ENCODE measurements around the gene PDIA5.

- RRBS, 2 experiments: no CpG with 5 or more reads among the region's 24 CpGs
CAGE:
- cytosol, long polyA minus RNA: no peak
- cytosol, long polyA plus RNA: no peak
- long polyA plus RNA: no peak
- nucleus, long polyA minus RNA: no peak
- nucleus, long polyA plus RNA: no peak
Observed at GRCh38 chr3:122660604-122661288, 19.9 kb upstream of the PARP14 start.

DNA sequence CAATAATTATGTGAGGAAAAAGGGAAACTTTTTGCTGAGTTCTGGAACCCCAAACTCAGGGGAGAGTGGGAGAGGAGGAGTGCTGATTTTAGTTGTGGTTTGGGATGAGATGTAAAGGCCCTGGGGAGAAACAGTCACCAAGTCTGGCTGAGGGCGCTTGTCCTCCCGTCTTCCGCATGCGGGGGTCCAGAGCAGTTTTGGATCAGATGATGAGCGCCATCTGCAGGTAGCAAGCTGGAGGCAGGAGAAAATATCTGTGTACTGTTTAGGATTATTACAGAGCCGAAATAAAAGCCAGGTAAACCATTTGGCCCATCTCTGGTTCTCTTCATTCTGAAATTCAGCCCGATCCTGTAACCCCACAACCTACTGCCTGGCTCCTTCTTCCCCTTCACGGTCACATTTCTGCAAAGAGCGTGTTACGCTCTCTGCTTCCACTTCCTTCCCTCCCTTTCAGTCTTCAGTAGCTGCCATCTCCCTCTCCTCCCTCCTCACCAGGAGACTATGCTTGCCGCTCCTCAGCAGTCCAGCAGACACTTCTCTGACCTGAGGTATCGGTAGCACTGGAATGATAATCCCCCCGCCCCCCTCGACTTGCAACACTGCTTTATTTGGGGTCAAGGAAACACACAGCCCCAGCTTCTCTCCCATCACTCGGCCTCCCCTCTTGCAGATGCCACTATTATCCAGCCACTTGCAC is 1.4 kb upstream of the PARP14 start:
- RRBS, 2 experiments: no CpG with 5 or more reads among the region's 15 CpGs
CAGE:
- cytosol, long polyA minus RNA: no peak
- cytosol, long polyA plus RNA: no peak
- long polyA plus RNA: no peak
- nucleus, long polyA minus RNA: no peak
- nucleus, long polyA plus RNA: no peak

- RRBS, 2 experiments: 79 to 93% methylated on average over 2 to 6 of the region's 9 CpGs
CAGE:
- cytosol, long polyA minus RNA: no peak
- cytosol, long polyA plus RNA: no peak
- long polyA plus RNA: no peak
- nucleus, long polyA minus RNA: no peak
- nucleus, long polyA plus RNA: no peak
Observed at GRCh38 chr3:122727852-122728119, 47.1 kb downstream of the PARP14 start.

GRCh38 chr3:122889815-122890594 is 95.1 kb downstream of the SLC49A4 start:
- RRBS, 2 experiments: no CpG with 5 or more reads among the region's 6 CpGs
CAGE:
- cytosol, long polyA minus RNA: no peak
- cytosol, long polyA plus RNA: no peak
- long polyA plus RNA: no peak
- nucleus, long polyA minus RNA: no peak
- nucleus, long polyA plus RNA: no peak

- RRBS, 2 experiments: no CpG with 5 or more reads among the region's 6 CpGs
CAGE:
- cytosol, long polyA minus RNA: no peak
- cytosol, long polyA plus RNA: no peak
- long polyA plus RNA: no peak
- nucleus, long polyA minus RNA: no peak
- nucleus, long polyA plus RNA: no peak
Observed at GRCh38 chr3:122969468-122969983, 58.0 kb downstream of the SEMA5B start.

DNA sequence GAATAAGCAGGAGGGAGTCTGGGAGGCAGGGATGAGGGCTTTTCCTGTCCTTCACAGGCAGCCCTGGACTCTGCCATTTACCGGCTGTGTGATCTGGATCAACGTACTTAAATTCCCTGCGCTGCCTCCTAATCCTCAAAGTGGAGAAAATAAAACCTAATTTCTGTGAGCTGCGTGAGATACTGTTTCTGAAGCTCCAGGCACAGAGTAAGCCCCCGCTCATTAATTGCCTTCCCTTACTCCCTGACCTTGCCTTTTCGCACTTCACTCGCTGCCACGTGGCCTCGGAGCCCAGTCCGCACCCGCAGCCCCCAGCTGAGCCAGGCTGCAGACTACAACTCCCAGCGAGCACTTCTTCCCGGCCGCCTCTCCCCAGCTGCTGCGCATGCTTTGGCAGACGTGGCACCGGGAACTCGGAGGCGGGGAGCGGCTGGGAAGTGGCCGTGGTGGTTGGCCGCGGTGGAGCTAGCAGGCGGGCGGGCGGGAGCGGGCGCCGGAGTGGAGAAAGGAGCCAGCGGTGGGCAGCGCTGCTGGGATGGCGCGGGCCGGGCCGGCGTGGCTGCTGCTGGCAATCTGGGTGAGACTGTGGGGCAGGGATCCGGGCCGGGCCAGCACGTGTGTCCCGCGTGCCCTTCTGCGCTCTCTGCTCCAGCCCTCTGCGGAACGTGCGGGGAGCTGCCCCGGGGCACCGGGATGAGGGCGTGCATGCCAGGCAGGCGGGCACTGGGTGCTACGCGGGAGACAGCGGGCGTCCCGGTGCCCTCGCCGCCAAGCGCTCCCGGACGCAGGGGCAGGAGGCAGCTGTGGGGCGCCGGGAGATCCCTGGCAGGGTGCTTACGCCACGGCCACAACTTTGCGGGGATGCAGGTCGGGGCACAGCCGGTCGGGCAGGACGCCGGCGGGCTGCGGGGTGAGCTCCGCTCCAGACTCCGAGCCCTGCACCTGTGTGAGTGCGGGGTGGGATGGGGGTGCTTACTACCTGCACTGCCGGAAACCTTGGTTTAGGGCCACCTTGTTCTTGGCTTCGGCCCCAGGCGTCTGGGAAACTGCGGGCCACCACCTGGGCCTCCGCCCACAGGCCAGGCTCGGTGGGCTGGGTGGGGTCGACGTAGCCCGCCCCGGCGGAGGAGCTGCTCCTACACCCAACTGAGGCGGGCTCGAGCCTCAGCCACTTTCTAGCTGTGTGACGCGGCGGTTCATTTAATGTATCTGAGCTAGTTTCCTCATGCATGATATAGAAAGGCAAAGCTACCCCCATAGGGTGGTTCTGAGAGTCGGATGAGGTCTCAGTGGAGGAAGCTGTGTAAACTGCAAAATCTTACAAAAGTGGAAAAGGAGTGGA is at the start of gene PDIA5:
TSS of gene PDIA5 (plus strand) at position 396 of the 1,342 bp plus-strand sequence.
- RRBS, 2 experiments: under 1 to 1% methylated on average over 51 of the region's 91 CpGs
CAGE:
- cytosol, long polyA minus RNA: start-site peak on the plus strand centred at position 501 of the sequence, 13 bp wide, 47 reads
- cytosol, long polyA plus RNA: start-site peak on the plus strand centred at position 452 of the sequence, 114 bp wide, 499 and 1,427 reads in 2 replicates
- long polyA plus RNA: start-site peak on the plus strand centred at position 463 of the sequence, 89 bp wide, 626 and 656 reads in 2 replicates
- nucleus, long polyA minus RNA: start-site peak on the plus strand centred at position 492 of the sequence, 26 bp wide, 21 reads
- nucleus, long polyA plus RNA: start-site peak on the plus strand centred at position 463 of the sequence, 91 bp wide, 402 and 918 reads in 2 replicates

- RRBS, 2 experiments: no CpG with 5 or more reads among the region's 15 CpGs
CAGE:
- cytosol, long polyA minus RNA: no peak
- cytosol, long polyA plus RNA: no peak
- long polyA plus RNA: no peak
- nucleus, long polyA minus RNA: no peak
- nucleus, long polyA plus RNA: no peak
Observed at GRCh38 chr3:123116077-123116817, 49.4 kb downstream of the PDIA5 start.

GRCh38 chr3:123346610-123347281 is 102.1 kb downstream of the ADCY5 start:
- RRBS, 2 experiments: no CpG with 5 or more reads among the region's 13 CpGs
CAGE:
- cytosol, long polyA minus RNA: no peak
- cytosol, long polyA plus RNA: no peak
- long polyA plus RNA: no peak
- nucleus, long polyA minus RNA: no peak
- nucleus, long polyA plus RNA: no peak

- RRBS, 2 experiments: no CpG with 5 or more reads among the region's 12 CpGs
CAGE:
- cytosol, long polyA minus RNA: no peak
- cytosol, long polyA plus RNA: no peak
- long polyA plus RNA: no peak
- nucleus, long polyA minus RNA: no peak
- nucleus, long polyA plus RNA: no peak
Observed at GRCh38 chr3:123385814-123386492, 62.9 kb downstream of the ADCY5 start.

DNA sequence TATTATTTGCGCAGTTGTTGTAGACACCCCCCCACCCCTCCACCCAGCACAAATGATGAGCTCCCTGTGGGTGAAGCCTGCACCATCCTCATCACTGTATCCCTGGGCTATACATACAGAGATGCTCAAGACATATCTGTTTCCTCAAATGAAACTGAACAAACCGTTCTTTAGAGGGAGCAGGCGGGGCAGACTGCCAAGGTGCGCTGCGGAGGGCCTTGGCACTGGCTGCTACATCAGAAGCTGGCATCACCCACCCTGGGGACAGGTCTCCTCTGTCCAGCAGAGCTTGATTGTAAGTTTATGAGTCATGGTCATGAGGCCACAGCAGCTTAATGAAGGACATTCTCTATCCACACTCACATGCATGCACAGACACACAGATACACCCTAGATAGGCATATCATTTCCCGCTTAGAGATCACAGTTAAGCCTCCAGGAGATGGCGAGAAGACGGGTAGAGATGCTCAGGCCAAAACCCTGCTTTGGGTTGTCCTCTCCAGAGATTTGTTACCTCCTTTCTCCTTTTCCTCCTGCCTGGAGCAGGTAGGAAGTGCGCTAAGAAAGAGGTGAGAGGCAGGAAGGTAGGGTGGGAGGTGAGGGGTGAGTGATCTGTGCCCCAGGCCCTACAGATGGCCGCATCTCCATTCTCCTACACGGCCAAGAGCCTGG is 28.9 kb downstream of the ADCY5 start:
- RRBS, 2 experiments: no CpG with 5 or more reads among the region's 11 CpGs
CAGE:
- cytosol, long polyA minus RNA: no peak
- cytosol, long polyA plus RNA: no peak
- long polyA plus RNA: no peak
- nucleus, long polyA minus RNA: no peak
- nucleus, long polyA plus RNA: no peak

- RRBS, 2 experiments: 1 to 3% methylated on average over 8 to 11 of the region's 39 CpGs
CAGE:
- cytosol, long polyA minus RNA: start-site peak on the plus strand at chr3:123585556-123585569, 14 reads
- cytosol, long polyA plus RNA: no peak
- long polyA plus RNA: no peak
- nucleus, long polyA minus RNA: no peak
- nucleus, long polyA plus RNA: no peak
Observed at GRCh38 chr3:123585114-123585887, 448 bp upstream of the HACD2 start.

DNA sequence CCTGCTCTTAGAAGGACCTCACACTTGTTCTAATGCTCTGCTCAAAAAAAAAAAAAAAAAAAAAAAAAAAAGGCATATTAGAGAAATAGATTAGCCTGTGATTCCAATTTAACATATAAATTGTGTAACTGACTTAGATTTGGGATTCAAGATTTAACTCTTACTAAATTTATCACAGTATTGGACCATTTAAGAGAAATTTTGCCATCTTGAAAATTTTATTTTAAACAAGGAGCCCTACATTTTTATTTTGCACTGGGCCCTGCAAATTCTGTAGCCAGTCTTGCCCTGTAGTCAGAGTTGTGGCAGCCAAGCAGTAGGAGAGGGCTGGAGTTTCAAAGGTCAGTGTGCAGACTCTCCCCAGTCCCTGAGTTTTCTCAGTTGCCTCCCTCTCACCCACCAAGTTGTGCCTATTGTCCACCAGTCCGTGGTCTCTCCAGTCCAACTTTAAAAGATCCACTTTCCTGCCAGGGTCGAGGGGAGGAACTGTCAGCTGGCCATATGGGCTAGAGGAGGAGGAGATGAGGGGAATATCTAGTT is 19.1 kb upstream of the HACD2 start:
- RRBS, 2 experiments: no CpG with 5 or more reads among the region's 2 CpGs
CAGE:
- cytosol, long polyA minus RNA: no peak
- cytosol, long polyA plus RNA: no peak
- long polyA plus RNA: no peak
- nucleus, long polyA minus RNA: no peak
- nucleus, long polyA plus RNA: no peak

DNA sequence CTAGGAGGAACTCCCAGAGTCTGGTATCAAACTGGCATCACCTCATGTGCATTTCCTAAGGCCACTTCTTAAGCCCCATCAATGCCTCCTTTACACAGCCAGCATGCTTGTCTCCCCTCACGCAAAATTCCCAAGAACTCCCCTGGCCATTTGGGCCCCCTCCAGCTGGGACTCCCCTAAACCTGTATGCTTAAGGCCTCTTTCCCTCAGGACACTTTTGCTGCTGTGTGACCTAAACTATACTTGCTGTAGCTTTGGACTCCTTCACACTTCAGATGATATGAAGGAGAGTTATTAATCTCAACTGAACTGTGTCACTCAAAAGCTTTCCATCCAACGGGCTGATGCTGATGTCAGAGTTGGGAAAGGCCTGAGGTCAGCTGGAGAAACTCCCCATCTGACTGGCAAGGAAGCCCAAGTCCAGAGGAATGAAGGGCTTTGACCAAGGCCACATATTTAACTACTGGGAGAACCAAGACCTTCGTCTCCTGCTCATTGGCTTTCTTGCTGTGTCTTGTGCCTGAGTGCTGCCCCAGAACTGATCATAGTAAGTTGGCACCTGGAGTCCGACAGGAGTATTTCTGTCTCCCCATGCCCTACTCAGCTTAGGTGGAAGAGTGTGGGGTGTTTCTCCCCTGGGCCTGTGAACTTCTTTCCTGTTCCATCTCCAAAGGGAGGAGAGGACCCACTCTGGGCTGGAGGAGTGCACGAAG is 92.2 kb upstream of the HACD2 start:
- RRBS, 2 experiments: no CpG with 5 or more reads among the region's 5 CpGs
CAGE:
- cytosol, long polyA minus RNA: no peak
- cytosol, long polyA plus RNA: no peak
- long polyA plus RNA: no peak
- nucleus, long polyA minus RNA: no peak
- nucleus, long polyA plus RNA: no peak

DNA sequence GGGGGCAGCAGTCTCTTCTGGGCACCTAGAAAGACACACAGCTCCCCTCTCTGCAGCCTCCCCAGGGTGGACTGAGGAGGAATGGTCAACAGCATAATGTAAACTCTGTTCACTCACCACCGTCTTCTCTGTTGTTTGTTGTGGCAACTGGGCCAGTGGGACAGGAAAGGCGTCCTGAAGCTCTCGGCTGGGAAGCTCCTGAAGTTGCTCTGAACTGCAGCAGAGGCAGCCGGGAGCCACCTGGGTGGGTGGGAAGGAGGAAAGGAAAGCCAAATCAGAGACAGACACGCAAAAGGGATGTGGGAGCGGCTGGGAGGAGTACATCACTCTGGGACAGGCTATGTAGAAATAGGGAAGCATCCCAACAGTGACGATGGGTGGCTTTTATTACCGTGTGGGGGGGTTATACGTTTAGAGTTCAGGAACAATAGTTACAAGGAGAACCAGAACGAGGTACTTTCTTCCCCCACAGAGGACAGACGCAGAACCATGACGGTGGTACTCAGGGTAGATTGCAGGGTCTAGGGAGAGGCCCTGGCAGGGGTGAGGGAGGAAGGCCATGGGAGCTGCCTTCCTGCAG is 52.6 kb downstream of the MYLK start:
- RRBS, 2 experiments: no CpG with 5 or more reads among the region's 12 CpGs
CAGE:
- cytosol, long polyA minus RNA: no peak
- cytosol, long polyA plus RNA: no peak
- long polyA plus RNA: no peak
- nucleus, long polyA minus RNA: no peak
- nucleus, long polyA plus RNA: no peak

GRCh38 chr3:123946693-123947456 is 14.2 kb downstream of the CCDC14 start:
- RRBS, 2 experiments: no CpG with 5 or more reads among the region's 5 CpGs
CAGE:
- cytosol, long polyA minus RNA: start-site peak on the minus strand at chr3:123947093-123947124, 9 reads
- cytosol, long polyA plus RNA: no peak
- long polyA plus RNA: no peak
- nucleus, long polyA minus RNA: no peak
- nucleus, long polyA plus RNA: no peak

DNA sequence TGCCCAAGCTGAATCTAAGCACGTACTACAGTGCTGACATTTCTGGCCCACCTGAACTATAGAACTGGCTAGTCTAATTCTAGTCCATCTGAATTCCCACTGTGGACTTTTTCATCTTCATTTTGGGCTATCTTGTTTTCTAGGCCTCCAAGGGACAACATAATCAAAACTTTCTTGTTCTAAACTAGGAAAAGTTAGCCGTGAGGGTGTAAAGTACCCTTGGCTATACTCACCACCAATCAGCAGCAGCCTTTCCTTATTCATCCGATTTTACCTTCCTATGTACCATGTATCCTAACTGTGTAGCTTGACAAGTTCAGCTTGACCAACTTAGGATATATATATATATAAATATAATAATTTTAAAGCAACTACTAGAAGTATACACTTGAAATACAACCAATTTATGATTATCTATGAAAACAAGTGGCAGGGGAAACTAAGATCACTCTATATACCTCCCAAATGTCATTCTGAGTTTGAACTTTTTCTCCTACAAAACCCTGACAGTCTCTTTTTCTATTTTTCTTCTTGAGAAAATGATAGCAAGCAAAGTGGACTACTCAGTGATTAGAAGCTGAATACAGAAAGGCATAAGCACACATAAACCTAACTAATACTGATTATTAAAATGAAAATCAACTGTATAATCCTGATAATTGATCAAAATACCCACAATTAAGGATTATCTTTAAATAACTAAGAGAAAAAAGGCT is 5.7 kb downstream of the CCDC14 start:
- RRBS, 2 experiments: no CpG with 5 or more reads among the region's 3 CpGs
CAGE:
- cytosol, long polyA minus RNA: no peak
- cytosol, long polyA plus RNA: no peak
- long polyA plus RNA: no peak
- nucleus, long polyA minus RNA: no peak
- nucleus, long polyA plus RNA: no peak

GRCh38 chr3:124585699-124586651 is 144.3 kb upstream of the UMPS start:
- RRBS, 2 experiments: no CpG with 5 or more reads among the region's 19 CpGs
CAGE:
- cytosol, long polyA minus RNA: no peak
- cytosol, long polyA plus RNA: no peak
- long polyA plus RNA: no peak
- nucleus, long polyA minus RNA: no peak
- nucleus, long polyA plus RNA: no peak

- RRBS, 2 experiments: no CpG with 5 or more reads among the region's 6 CpGs
CAGE:
- cytosol, long polyA minus RNA: no peak
- cytosol, long polyA plus RNA: no peak
- long polyA plus RNA: no peak
- nucleus, long polyA minus RNA: no peak
- nucleus, long polyA plus RNA: no peak
Observed at GRCh38 chr3:124664577-124665276, 65.5 kb upstream of the UMPS start.

- RRBS, 2 experiments: no CpG with 5 or more reads among the region's 16 CpGs
CAGE:
- cytosol, long polyA minus RNA: start-site peak on the minus strand at chr3:124701041-124701075, 11 reads; start-site peak on the plus strand at chr3:124701252-124701324, 121 reads
- cytosol, long polyA plus RNA: no peak
- long polyA plus RNA: no peak
- nucleus, long polyA minus RNA: no peak
- nucleus, long polyA plus RNA: no peak
Observed at GRCh38 chr3:124700726-124701542, 29.3 kb upstream of the UMPS start.

GRCh38 chr3:124772338-124772794 is 42.1 kb downstream of the UMPS start:
- RRBS, 2 experiments: no CpG with 5 or more reads among the region's 13 CpGs
CAGE:
- cytosol, long polyA minus RNA: no peak
- cytosol, long polyA plus RNA: no peak
- long polyA plus RNA: no peak
- nucleus, long polyA minus RNA: no peak
- nucleus, long polyA plus RNA: no peak

All from HepG2 (cell line).